Iris pigment epithelial cell (primary cell): Measurements from ENCODE around the gene TMPRSS3.

DNA sequence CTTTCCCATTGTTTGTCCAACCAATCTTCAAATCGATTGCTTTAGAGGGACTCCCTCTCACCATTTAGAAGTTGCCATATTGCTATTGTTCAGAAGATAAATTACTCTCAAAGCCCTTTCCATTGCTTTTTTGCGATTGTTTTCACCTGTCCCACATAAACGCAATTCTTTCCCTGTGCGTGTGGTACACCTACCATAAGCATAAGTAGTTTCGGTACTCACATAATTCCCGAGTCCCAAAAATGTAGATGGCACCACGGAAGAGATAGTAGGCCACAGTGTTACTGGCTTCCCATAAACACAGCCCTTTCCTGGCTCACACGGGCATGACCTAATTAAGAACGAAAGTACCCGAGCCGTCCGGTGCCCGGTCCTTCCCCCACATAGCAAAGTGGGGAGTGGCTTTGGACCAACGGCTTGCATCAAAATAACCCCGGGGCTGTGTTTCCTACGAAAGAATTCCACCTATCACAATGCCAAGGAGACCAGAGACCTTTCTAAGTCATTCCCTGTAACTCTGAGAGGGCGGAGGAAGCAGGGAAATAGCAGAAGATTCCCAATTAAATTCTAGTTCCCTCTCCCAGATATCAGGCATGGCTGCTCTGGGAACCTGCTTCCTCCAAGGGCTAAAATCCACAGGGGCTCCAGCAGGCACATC lies at the start of gene TMPRSS3:
TMPRSS3 (minus strand) TSS at position 333 of the 658 bp plus-strand sequence.
- RRBS, result 56% methylated on average over 3 of the region's 17 CpGs

DNA sequence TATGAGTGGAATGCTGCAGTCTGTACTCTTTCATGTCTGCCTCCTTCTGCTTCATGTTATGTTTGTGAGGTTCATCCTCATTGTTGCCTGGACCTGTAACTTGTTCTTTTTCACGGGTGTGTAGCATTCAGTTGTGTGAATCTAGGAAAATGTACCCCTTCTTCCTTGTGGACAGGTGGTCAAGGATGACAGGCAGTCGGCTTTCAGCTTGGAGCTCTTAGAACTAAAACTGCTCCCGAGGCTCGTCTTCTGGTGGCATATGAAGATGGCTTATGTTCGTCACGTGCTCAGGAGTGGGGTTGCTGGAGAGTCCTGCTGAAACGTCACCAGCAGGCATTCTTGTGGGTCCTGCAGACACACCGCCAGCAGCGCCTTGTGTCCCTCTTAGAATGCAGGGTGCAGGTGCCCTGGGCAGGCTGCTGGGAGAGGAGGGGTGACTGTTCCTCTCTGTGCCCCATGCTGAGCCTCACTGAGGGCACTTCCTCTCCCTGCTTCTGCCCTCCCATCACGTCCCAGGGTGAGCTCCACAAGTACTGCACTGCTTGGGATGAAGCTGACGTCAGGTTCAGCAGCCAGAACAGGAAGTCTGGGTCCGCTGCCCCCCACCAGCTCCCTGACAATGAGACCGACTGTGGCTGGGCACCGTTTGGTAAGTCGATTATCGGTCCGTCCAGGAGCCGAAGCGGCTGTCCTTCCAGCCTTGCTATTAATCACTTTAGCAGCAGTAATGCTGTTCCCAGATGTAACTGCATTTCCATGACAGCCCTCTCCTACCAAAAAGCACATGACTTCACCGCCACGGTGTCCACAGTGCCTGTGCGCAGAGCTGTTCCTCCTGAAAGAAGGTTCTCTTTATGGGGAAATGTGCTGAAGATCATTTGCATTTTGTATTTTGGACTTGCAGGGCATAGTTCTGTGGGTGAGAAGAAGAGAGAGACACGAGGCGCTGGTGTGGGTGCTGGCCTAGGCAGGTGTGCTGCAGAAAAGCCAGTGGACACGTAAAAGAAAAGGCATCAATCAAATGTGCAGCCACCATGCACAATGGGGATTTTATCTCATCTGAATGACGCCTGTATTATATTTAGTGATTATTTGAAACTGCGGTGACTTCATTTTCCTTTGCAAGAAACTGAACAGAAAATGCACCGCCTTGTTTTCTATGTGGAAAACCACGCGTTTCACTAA lies 20.9 kb downstream of the SLC37A1 start:
- RRBS, result no CpG with 5 or more reads among the region's 30 CpGs

GRCh38 chr21:42581738-42582680 lies 68.4 kb downstream of the SLC37A1 start:
- RRBS, result no CpG with 5 or more reads among the region's 21 CpGs

- RRBS, result no CpG with 5 or more reads among the region's 14 CpGs
These were observed 38.6 kb upstream of the PDE9A start for GRCh38 chr21:42614769-42615281.

DNA sequence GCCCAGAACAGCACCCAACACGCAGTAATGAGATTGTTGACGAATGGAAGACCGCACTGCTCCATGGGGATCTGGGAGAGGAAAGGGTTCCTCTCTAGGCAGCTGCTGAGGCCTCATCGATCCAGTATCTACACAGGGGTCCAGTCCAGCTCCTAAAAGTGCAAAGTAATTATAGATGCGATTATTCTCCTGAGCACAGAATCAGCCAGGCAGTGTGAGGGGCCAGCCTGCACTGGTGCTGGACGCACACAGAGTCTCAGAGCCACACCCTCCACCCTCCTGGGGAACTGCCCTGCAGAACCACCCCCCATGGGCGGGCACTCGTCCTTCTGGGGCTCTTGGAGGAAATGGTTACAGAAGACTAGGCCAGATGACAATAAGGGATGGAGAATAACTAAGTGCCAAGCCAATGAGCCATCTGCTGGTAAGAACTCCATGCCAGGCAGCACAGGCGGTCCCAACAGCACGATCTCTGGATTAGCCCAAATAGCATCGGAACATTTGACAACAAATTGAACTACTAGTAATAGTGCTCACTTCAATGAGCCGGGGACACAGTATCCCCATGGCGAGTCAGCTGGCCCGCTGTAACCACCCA lies 1.6 kb upstream of the PDE9A start:
- RRBS, result no CpG with 5 or more reads among the region's 14 CpGs

DNA sequence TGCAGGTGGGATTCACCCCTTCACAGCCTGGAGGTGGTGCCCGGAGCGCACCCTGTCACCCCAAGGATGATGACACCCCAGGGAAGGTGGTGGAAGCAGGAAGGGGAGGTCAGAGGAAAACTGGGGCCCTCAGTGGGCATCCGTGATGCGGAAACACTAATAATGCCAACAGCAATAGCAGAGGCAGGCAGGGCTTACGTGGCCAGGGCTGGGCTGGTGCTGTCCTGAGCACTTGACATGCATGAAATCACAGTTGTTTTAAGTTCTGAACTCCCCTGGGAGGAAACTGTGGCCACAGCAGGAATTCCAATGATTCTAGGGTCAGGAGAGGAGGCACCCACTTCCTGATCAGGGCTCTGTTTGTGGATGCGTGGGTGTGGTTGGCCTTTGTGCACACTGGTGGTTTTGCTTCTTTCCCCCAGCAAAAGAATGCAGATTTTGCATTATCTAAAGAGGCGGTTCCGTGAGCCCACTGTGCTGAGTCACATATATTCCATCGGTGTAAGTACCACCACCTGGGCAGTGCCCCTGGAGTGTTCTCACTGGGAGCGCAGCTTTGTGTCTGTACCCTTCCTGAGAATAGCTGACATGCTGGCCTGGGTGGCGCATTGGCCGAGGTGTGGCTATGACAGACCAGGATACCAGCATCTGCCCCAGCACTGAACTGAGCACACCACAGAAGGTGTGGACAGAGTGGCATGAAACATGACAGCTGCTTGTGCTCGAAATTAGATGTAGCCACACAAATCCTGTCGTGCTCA lies 70.9 kb downstream of the PDE9A start:
- RRBS, result no CpG with 5 or more reads among the region's 14 CpGs

GRCh38 chr21:42733752-42734830 lies 80.7 kb downstream of the PDE9A start:
- RRBS, result no CpG with 5 or more reads among the region's 13 CpGs

GRCh38 chr21:42768946-42769570 lies 110.3 kb downstream of the WDR4 start:
- RRBS, result no CpG with 5 or more reads among the region's 11 CpGs

GRCh38 chr21:42832772-42833805 lies 46.2 kb downstream of the WDR4 start:
- RRBS, result no CpG with 5 or more reads among the region's 23 CpGs

- RRBS, result 1% methylated on average over 37 of the region's 75 CpGs
These were observed 500 bp downstream of the PKNOX1 start for GRCh38 chr21:42974860-42975263.

DNA sequence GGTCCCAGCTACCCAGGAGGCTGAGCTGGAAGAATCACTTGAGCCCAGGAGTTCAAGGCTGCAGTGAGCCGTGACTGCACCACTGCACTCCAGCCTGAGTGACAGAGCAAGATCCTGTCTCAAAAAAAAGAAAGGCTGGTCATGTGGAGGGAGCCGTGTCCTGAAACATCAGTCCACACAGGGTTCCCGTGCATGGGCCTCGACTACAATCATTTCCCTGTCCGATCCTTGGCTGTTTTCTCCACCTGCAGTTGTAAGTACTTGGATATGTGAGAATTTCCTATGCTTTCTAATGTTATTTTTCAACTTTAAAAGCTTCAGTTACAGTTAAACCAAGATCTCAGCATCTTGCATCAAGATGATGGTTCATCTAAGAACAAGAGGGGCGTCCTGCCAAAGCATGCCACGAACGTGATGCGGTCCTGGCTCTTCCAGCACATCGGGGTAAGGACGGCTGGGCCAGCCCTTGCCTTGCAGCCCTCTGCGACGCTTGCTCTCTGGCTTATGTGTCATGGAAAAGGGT lies 46.7 kb downstream of the PKNOX1 start:
- RRBS, result no CpG with 5 or more reads among the region's 13 CpGs

DNA sequence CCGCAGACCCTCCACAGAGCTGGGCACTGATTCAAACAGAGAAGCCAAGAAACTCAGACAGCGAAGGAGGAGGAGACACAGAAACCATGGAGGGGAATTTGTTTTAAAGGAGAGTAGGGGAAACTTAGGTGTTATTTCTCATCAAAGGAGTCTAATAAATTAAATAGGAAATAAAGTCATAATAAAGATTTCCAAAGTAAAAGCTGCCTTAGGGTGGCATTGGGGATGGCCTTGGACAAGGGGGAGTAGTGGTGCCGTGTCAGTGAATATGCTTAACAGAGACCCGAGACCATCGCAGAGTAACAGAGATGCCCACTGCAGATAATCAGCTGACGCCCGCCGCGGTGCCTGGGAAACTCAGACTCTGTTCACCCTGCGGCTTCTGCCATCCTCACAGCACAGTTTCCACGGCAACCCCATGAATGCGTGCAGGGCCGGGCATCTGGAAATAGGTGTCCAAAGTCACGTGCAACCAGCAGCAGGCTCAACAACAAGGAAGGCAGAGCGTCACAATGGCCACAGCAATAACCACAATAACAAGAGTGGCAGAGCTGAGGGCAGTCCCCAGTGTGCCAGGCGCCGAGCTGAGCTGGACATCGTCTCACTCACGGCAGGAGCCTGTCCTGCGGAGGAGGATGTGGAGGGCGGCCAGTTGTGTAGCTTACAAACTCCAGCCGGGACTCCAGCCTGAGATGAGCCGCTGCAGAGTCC lies 101.9 kb downstream of the CRYAA start:
- RRBS, result 71% methylated on average over 2 of the region's 23 CpGs

DNA sequence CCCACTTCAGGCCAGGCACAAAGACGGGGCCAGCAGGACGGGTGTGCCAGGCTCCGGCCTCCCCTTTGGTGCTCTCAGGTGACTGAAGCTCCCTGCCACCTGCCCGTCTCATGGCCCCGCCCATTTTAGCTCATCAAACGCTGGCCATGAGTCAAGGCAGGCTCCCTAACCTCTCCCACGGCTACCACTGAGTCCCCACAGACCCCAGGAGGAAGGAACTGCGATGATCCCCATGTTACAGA lies 109.6 kb downstream of the CRYAA start:
- RRBS, result no CpG with 5 or more reads among the region's 8 CpGs

DNA sequence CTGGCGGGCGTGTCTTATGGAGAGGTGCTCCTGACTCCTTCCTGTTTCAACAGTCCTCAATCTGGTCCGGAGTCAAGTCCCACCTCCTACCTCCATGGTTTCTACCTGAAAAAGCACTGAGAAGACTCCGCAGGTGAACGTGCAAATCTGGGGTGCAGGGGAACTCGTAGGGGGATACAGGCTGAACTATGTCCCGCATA lies 123.1 kb downstream of the SIK1 start:
- RRBS, result no CpG with 5 or more reads among the region's 7 CpGs

DNA sequence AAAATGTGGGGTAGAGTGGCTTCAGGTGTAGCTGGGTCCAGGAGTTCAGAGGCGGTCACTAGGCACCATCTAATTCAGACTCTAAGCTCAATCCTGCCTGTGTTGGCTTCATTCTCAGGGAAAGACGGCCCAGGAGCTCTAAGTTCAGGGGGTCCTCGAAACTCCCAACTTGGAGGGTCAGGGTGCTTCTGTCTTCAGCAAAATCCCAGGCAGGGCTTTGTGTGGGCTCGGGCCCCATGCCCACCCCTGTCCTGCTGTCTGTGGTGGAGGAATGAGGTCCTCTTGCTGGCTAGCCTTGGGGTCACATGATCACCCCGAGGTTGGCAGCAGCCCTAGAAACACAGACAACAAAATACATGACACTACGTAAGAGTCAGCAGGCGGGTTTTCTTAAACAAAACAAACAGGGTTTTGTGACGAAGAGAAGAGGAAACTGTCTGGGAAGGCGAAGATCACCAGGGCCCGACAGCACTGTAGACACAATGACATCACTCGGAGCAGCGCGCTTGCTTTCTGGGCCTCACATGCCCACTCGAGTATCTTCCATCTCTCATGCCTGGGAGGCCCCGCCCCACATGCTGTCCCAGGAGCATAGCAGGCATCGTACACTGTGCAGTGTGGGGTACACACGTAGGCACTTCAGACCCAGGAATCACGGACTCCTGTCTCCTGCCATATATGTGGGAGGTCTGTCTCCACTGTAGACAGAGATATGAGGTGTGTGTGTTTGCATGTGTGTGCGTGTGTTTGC lies 94.9 kb downstream of the SIK1 start:
- RRBS, result no CpG with 5 or more reads among the region's 19 CpGs

DNA sequence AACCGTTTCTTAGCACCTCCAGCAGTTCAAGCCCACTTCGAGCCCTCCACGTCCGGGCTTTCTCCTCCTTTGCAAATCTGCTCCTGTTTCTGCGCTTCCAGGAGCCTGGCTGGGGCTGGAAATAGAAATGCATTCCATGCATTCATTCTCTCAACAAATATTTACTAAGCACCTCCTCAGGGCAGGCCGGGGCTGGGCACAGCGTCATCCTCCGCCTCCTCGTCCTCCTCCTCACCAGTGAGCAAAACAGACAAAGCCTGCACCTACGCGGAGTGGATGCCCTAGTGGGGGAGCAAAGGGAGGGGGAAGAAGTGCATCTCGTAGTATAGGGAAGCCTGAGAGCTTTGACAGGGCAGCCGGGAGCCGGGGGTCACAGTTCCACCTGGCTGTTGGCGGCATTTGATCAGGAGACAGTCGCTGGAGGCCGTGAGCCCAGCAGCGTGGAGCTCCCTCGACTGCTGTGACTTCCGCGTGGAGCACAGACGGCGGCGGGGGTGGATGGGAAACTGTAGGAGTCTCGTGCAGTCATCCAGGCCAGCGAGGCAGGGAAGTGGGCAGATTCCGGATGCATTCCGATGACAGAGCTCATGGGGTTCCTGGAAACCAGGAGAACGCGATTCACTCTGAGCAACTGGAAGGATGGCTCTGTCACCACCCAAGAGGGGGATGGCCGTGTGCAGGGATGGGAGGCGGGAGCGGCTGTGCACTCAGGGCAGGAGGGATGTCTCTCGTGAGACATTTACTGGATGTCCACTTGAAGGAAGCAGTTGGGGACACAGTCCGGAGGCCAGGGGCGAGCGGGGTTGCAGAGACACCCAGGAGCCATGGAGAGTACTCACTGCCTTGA lies 93.4 kb downstream of the SIK1 start:
- RRBS, result no CpG with 5 or more reads among the region's 37 CpGs

DNA sequence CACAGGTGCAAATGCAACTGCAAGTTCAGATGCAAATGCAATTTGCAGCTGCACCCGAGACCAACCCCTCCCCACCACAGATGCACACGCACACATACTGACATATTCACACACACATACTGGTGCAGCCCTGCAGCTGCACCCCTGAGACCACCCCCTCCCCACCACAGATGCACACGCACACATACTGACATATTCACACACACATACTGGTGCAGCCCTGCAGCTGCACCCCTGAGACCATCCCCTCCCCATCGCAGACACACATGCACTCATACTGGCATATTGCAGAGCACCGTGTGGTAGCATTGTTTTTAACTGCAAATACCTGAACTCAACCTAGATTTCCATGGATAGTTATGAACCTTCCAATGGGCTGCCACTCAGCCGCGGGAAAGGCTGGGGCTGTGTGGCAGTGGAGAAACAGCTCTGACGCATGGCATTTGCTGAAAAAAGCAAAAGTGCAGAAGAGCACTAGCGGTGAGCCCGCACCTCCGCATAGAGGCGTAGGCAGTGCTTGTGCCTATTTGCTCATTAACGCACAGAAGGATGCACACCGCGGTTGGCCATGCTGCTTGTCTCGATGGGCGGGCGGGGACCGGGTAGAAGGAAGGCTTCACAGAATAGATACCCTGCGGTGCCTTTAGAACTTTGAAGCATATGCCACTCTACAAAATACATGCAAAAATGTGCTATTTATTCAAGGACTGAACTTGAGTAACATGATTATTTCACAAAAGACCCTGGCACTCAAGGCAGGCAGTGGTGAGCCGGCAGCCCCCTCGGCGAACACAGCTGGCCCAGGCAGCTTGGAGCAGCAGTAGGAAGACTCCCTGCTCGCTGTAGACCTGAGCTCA lies 71.8 kb downstream of the SIK1 start:
- RRBS, result no CpG with 5 or more reads among the region's 24 CpGs

- RRBS, result no CpG with 5 or more reads among the region's 7 CpGs
These were observed 44.8 kb downstream of the H2BC12L start for GRCh38 chr21:43609586-43610416.

- RRBS, result no CpG with 5 or more reads among the region's 7 CpGs
These were observed 12.8 kb downstream of the HSF2BP start for GRCh38 chr21:43646518-43646938.

GRCh38 chr21:43687071-43687645 lies 27.8 kb downstream of the RRP1B start:
- RRBS, result no CpG with 5 or more reads among the region's 15 CpGs